Keratinocyte (primary cell): Measurements from ENCODE around the genes COG1 and KIF19.

GRCh38 chr17:72661665-72661905 lies 430.9 kb downstream of the SLC39A11 start:
CAGE:
- cytosol, long polyA minus RNA = no peak
- cytosol, long polyA plus RNA = no peak
- long polyA plus RNA = no peak
- nucleus, long polyA minus RNA = no peak
- nucleus, long polyA plus RNA = no peak

CAGE:
- cytosol, long polyA minus RNA = no peak
- cytosol, long polyA plus RNA = no peak
- long polyA plus RNA = no peak
- nucleus, long polyA minus RNA = no peak
- nucleus, long polyA plus RNA = no peak
These were observed 345.1 kb downstream of the SLC39A11 start for GRCh38 chr17:72747257-72747859.

DNA sequence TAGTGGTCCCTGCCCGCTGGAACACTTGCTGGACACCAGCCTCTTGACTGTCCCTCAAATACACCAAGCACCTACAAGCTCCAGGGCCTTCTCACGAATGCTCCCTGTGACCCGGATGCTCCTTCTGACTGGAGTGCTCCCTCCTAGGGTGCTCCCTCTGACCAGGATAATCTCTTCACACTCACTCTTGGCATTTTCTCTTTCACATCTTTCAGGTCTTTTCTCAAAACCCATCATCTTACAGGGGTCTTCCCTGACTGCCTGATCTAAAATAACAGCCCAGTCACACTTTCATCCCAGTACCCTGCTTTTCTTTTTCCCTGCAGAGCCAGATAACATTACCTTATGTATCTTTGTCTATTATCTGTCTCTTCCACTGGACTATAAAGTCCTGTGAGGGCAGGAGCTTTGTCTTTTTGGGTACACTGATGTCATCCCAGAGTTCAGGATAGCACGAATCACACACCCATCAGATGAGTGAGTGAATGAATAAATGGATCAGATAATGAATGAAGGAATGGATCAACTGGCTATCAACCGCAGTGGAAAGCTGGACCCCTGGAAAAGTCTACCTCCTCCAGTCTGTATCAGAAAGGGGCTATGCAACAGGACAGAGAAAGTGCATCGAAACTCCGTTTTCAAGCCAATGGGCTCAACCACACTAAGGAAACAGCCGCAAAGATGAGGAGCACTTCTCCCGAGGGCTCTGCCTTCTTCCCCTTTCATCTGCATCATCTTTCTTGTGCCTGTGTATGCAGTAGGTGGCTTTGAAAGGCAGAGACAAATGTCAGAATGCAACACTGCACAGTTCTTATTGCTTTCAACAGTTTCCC lies 205.6 kb downstream of the SLC39A11 start:
CAGE:
- cytosol, long polyA minus RNA = no peak
- cytosol, long polyA plus RNA = no peak
- long polyA plus RNA = no peak
- nucleus, long polyA minus RNA = no peak
- nucleus, long polyA plus RNA = no peak

DNA sequence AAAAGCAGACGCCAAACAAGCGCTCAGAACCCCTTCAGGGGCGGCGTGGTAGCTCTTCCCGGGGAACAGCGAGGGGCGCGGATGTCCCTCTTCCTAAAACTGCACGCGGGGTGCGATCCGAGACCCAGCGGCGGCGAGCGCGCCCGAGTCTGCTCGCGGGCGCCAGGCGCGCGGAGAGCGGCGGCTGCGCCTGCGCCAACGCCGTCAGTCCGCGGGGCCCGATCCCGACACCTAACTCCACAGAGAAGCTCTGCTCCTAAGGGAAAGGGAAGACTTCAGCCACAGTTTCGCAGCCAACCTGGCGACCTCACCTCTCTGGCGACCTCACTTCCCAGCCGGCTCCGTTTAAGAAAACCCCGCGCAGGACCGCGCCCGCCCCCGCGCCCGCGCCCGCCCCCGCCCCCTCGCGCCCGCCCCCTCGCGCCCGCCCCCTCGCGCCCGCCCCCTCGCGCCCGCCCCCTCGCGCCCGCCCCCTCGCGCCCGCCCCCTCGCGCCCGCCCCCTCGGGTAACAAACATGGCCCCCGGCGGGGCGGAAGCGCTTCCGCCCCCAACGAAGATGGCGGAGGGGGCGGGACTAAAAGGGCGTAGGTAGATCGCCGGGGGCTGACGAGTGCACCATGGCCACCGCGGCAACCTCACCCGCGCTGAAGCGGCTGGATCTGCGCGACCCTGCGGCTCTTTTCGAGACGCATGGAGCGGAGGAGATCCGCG lies at the start of gene COG1:
COG1 (plus strand) TSS at position 604 of the 712 bp plus-strand sequence.
CAGE:
- cytosol, long polyA minus RNA = start-site peak on the plus strand centred at position 604 of the sequence, 8 bp wide, 27 reads
- cytosol, long polyA plus RNA = start-site peak on the plus strand centred at position 604 of the sequence, 15 bp wide, 34 and 22 reads in 2 replicates
- long polyA plus RNA = start-site peak on the plus strand centred at position 608 of the sequence, 17 bp wide, 99 and 94 reads in 2 replicates
- nucleus, long polyA minus RNA = no peak
- nucleus, long polyA plus RNA = no peak

CAGE:
- cytosol, long polyA minus RNA = no peak
- cytosol, long polyA plus RNA = no peak
- long polyA plus RNA = no peak
- nucleus, long polyA minus RNA = no peak
- nucleus, long polyA plus RNA = no peak
These were observed 4.8 kb downstream of the FAM104A start for GRCh38 chr17:73227333-73227834.

DNA sequence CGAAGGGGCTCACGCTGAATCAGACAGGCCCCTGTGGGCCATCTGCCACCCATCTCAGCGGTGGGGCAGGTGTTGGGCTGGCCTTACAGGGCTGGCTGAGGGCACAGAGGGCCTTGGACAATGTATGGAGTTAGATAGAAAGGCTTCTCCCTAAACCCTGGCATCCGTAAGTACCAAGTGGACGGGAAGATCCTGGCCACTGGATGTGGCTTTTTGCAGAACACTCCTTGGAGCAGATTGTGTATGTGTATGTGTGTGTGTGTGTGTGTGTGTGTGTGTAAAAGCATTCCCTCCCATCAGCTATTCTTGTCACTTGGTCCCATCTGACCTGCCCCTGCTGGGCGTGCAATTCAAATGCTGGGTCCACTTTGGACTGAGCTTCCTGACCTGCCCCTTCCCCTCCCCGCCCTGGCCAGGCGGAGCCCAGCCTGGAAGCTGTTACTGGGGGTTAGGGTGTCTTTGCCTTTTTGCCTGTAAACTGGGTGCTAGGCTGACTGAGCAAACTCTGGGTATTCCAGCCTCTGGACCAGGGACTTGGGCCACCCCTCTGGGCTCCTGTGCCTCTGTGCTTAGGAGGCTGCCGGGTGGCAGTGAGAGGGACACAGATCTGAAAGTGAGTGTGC lies 25.1 kb upstream of the CDC42EP4 start:
CAGE:
- cytosol, long polyA minus RNA = start-site peak on the minus strand centred at position 313 of the sequence, 397 bp wide, 27 reads
- cytosol, long polyA plus RNA = no peak
- long polyA plus RNA = no peak
- nucleus, long polyA minus RNA = no peak
- nucleus, long polyA plus RNA = no peak

CAGE:
- cytosol, long polyA minus RNA = no peak
- cytosol, long polyA plus RNA = no peak
- long polyA plus RNA = no peak
- nucleus, long polyA minus RNA = no peak
- nucleus, long polyA plus RNA = no peak
These were observed 26.3 kb upstream of the CDC42EP4 start for GRCh38 chr17:73337871-73338793.

DNA sequence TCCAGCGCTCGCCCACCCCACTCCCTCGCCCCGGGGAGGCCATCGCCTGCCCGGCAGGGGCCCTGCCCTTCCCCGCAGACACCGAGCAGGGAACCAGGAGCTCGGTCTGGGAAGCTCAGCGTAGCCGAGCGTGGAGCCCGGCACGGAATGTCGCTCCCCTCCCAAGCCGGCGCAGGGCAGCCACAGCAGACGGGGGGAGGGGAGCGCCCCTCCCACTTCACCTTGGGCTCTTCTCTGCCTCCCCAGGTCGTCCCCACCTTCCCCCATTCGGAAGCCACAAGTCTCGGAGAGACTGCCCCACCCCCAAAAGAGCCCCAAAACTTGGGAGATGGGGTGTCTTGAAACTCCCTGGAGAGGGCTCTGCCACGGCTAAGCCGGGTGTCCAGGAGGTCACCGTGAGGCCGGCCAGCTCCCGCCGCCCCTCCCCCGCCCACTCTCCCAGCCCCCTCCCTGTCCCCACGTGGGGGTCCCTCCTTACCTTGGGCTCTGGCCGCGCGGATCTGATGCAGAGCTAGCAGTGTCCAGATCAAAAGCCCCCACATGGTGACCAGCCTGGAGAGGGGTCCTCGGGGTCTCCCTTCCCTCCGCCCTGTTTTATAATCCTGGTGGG lies 593 bp downstream of the SDK2 start:
CAGE:
- cytosol, long polyA minus RNA = no peak
- cytosol, long polyA plus RNA = no peak
- long polyA plus RNA = no peak
- nucleus, long polyA minus RNA = no peak
- nucleus, long polyA plus RNA = no peak

CAGE:
- cytosol, long polyA minus RNA = no peak
- cytosol, long polyA plus RNA = no peak
- long polyA plus RNA = no peak
- nucleus, long polyA minus RNA = no peak
- nucleus, long polyA plus RNA = no peak
These were observed 1.4 kb upstream of the TTYH2 start for GRCh38 chr17:74212000-74212431.

CAGE:
- cytosol, long polyA minus RNA = no peak
- cytosol, long polyA plus RNA = no peak
- long polyA plus RNA = no peak
- nucleus, long polyA minus RNA = no peak
- nucleus, long polyA plus RNA = no peak
These were observed 28.8 kb upstream of the DNAI2 start for GRCh38 chr17:74245158-74245777.

DNA sequence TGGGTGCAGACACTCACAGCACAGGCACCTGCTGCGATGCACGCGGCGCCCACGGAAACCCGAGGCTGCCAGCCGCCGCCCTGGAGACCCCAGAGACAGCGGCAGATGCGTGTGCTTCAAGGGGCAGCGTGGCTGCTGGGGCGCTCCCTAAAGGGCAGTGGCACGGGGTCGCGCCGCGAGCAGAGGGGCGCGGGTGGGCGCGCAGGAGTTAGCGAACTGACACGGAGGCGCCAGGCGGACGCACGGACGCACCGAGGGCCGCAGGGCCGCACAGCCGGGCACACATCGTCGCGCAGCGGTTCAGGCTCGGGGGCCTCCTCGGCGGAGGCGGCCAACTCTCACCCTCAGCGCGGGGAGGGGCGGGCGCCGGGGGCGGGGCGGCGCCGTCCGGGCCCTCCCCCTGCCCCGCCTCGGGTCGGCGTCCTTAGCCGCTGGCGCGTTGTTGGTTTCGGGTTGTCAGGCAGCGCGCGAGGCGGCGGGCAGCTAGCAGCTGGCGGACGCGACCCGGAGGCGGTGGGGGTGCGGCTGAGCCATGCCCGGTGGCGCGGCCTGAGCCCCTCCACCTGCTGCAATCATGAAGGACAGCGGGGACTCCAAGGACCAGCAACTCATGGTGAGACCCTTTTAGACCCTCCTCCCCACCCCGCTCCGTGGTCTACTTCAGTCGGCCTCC lies at the start of gene KIF19:
KIF19 (plus strand) TSS at position 451 of the 673 bp plus-strand sequence.
CAGE:
- cytosol, long polyA minus RNA = no peak
- cytosol, long polyA plus RNA = no peak
- long polyA plus RNA = no peak
- nucleus, long polyA minus RNA = no peak
- nucleus, long polyA plus RNA = no peak

CAGE:
- cytosol, long polyA minus RNA = no peak
- cytosol, long polyA plus RNA = no peak
- long polyA plus RNA = no peak
- nucleus, long polyA minus RNA = no peak
- nucleus, long polyA plus RNA = no peak
These were observed 20.1 kb downstream of the GPR142 start for GRCh38 chr17:74387376-74387903.

DNA sequence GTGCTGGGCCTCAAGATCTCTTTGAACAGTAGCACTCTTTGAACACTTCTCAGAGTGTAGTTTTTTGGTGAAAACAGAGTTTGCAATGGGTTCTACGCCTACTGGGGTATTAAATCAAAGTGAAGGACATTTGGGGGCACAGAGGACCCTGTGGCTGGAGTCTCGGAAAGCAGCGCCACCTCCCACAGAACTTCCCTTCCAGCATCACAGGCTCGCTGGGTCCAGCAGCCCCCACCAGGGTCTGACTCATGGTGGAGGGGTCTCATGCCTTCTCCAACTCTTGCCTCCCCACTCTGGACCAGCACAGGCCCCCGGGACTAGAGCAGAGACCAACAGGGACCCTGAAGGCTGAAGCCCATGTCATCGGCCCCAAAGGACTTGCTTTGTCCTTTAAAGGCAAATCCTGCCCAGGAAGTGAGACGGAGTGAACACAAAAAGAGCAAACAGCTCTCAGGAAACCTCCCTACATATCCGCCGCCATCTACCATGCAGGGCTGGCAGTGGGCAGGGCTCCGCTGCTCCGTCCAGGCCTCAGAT lies 2.3 kb upstream of the GPRC5C start:
CAGE:
- cytosol, long polyA minus RNA = no peak
- cytosol, long polyA plus RNA = no peak
- long polyA plus RNA = no peak
- nucleus, long polyA minus RNA = no peak
- nucleus, long polyA plus RNA = no peak

DNA sequence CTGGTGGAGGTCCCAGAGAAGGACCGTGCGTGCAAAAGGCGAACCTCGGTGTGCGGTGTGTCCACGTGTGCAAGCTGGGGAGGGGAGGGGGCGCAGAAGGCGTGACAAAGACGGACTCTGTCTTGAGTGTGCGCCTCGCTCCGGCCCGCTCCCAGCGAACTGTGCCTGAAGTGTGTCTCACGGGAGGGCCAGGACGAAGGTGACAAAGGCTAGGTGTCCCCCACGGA lies 309 bp upstream of the GPRC5C start:
CAGE:
- cytosol, long polyA minus RNA = no peak
- cytosol, long polyA plus RNA = no peak
- long polyA plus RNA = no peak
- nucleus, long polyA minus RNA = no peak
- nucleus, long polyA plus RNA = no peak

DNA sequence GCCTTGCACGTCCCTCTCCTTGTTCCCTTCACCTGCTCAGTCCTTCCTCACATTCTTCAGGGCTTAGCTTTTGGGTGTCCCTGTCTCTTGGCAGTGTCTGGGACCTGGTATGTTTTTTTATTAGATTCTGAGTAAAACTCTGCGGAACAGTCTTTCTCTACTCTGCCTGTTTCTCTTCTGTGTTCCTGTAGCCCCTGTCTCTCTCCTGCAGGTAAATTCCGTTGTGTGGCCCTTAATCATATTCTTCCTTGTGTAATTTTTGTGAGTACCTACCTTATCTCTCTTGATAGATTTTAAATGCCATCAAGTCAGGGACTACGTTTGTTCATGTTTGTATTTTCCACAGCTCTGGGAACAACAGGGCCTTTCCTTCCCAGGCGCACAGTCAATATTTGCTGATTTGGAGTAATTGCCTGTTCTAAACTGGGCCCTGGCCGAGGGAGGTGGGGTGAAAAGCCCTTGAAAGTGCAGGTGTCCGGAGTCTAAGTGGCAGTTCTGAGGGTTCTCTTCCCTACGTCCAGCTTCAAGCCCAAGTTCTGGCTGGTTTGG lies 4.5 kb downstream of the GPRC5C start:
CAGE:
- cytosol, long polyA minus RNA = no peak
- cytosol, long polyA plus RNA = no peak
- long polyA plus RNA = no peak
- nucleus, long polyA minus RNA = no peak
- nucleus, long polyA plus RNA = no peak

DNA sequence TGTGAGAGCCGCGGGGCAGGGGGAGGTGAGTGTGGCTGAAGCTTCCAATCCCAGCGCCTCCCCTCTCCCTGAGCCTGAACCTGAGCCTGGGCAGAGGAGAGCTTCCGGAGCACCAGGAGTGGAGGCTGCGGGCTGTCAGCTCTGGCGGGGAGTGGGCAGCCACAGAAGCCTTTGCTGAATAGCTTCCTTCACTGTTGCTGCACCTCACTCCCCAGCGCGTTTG lies 12.6 kb downstream of the GPRC5C start:
CAGE:
- cytosol, long polyA minus RNA = no peak
- cytosol, long polyA plus RNA = no peak
- long polyA plus RNA = no peak
- nucleus, long polyA minus RNA = no peak
- nucleus, long polyA plus RNA = no peak

GRCh38 chr17:74569221-74569985 lies 22.7 kb downstream of the CD300LD start:
CAGE:
- cytosol, long polyA minus RNA = no peak
- cytosol, long polyA plus RNA = no peak
- long polyA plus RNA = no peak
- nucleus, long polyA minus RNA = no peak
- nucleus, long polyA plus RNA = no peak

GRCh38 chr17:74609915-74610823 lies 13.4 kb downstream of the CD300E start:
CAGE:
- cytosol, long polyA minus RNA = no peak
- cytosol, long polyA plus RNA = no peak
- long polyA plus RNA = no peak
- nucleus, long polyA minus RNA = no peak
- nucleus, long polyA plus RNA = no peak

DNA sequence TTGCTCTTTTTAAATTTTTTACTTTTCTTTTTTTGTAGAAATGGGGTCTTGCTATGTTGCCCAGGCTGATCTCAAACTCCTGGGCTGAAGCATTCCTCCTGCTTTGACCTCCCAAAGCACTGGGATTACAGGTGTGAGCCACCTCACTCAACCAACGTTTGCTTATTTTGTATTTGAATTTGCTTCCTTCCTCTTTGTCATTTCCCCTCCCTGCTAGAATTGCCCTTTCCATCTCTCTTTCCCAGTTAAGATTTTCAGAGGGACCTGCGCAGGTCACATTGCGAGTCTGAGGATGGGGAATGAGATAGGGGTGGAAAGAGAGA lies 1.6 kb downstream of the CD300E start:
CAGE:
- cytosol, long polyA minus RNA = no peak
- cytosol, long polyA plus RNA = no peak
- long polyA plus RNA = no peak
- nucleus, long polyA minus RNA = no peak
- nucleus, long polyA plus RNA = no peak

CAGE:
- cytosol, long polyA minus RNA = no peak
- cytosol, long polyA plus RNA = no peak
- long polyA plus RNA = no peak
- nucleus, long polyA minus RNA = no peak
- nucleus, long polyA plus RNA = no peak
These were observed 35.2 kb downstream of the CD300LF start for GRCh38 chr17:74677470-74677929.